Esophagus squamous epithelium (tissue), 4 donors: Measurements from ENCODE around the gene CCDC82.

- PRO-cap = no peak
- RAMPAGE, long total RNA, 4 experiments = no peak in any of the 4 experiments
Observed at GRCh38 chr11:96016306-96016700, 92.4 kb upstream of the MTMR2 start.

GRCh38 chr11:96062914-96063564 lies 139.1 kb upstream of the MTMR2 start:
- PRO-cap = no peak
- RAMPAGE, long total RNA, 4 experiments = no peak in any of the 4 experiments

GRCh38 chr11:96165416-96166058 lies 177.5 kb downstream of the MAML2 start:
- PRO-cap = no peak
- RAMPAGE, long total RNA, 4 experiments = no peak in any of the 4 experiments

DNA sequence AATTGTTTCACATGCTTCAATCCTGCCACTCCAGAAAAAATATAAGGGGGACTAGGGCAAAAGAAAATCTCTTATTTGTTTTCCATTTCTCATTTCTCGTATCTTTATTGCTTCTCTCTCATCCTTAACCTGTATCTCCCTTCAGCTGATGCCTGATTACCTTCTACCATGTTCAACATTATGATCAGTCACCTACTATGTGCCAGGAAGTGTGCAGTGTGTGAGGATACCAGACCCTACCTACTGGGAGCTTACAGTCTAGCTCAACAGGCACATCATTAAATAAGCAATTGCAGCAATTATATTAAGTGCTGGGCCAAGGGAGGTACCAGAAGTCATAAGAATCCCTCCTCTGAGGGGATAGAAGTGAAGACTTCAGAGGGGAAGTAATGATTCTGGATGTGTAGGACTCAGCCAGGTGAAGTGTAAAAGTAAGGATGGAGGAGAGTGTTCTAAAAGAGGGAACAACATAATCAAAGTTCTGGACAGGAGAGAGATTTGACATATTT lies 145.5 kb downstream of the MAML2 start:
- PRO-cap = no peak
- RAMPAGE, long total RNA, 4 experiments = no peak in any of the 4 experiments

- PRO-cap = no peak
- RAMPAGE, long total RNA, 4 experiments = no peak in any of the 4 experiments
Observed at GRCh38 chr11:96241527-96241976, 101.4 kb downstream of the MAML2 start.

GRCh38 chr11:96248276-96249166 lies 94.5 kb downstream of the MAML2 start:
- PRO-cap = no peak
- RAMPAGE, long total RNA, 4 experiments = no peak in any of the 4 experiments

- PRO-cap = no peak
- RAMPAGE, long total RNA, 4 experiments = no peak in any of the 4 experiments
Observed at GRCh38 chr11:96257086-96257590, 85.9 kb downstream of the MAML2 start.

DNA sequence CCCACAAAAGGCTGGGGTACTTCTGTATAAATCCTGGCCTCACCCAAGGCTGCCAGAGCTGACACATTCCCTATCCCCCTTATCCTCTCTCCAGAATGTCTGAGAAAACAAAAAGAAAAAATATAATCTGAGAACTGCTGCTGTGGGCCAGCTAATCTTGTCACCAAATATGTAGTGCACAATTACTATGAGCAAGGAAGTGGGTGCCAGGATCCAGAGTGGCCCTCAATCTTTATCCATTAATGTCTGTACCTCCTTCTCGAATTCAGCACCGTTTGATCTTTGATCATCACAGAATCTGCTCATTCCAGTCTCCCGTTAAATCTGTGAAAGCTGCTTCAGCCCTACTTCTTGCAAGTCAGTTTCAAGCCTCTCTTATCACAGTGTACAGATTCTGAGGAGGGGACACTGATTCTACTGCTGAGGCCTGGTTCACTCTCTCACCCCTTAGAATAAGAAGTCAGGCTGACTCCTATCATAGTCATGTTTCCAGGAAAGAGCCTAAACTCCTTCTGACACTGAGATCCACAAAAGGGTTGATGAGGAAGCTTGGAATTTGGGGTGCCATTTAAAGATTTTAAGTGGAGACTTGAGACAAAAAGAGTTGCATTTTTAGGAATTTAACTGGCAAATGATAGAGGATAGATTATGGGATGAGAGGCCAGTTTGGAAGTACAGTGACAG lies 39.1 kb downstream of the MAML2 start:
- PRO-cap = no peak
- RAMPAGE, long total RNA, 4 experiments = no peak in any of the 4 experiments

GRCh38 chr11:96342085-96342445 lies 930 bp downstream of the MAML2 start:
- PRO-cap = no peak
- RAMPAGE, long total RNA, 4 experiments = no peak in any of the 4 experiments

- PRO-cap = unidirectional peak, plus-strand start at chr11:96389361; bidirectional peak, plus-strand start at chr11:96390013, minus-strand start at chr11:96389865
- RAMPAGE, long total RNA, 4 experiments = start-site peak on the plus strand in 3 of 4 experiments, at chr11:96389994-96390024 at its widest, 62 to 138 reads per replicate; start-site peak on the minus strand in 4 of 4 experiments, at chr11:96389864-96389925 at its widest, 45 to 213 reads per replicate
Observed at GRCh38 chr11:96389028-96390136, at the start of gene CCDC82. Gene CCDC82 (minus strand): TSS chr11:96389912.

DNA sequence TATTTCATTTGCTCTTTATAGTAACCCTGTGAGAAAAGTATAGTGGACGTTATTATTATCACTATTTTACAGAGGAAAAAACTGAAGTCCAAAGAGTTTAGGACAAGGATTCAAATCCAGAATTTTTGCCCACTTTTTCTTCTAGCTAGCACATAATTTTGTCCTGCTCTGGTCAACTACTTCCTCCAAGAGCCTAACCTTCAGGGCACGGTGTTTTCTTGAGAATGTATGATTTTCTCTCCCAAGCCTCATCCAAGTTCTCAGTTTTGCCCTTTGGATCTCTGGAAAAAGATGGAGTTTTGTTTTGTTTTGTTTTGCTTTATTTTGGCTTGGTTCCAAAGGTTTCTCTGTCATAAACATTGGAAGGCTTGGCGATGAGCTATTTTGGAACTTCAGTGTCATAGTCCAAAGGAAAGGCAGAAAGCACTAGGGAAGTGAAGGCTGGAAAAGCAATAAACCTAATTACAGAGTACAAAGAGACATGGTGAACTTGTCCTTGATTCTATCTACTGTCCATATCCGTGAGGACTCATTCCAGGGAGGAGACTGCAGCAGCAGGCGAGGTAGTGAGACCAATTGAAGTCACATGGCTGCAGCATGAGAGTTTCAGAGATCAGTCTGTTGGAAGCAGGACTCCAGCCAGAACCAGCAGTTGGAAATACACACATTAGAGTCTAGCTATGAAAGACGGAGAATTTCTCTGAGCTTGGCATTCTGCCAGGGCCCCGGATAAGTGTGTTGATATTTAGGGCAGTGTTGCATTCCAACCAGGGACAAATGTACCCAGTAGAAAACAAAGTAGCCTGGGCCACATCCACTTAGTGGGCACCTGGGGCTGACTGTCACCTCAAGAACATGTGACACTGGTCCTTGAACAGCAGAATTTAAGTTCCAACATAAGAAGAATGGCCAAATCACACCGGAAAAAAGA lies 54.2 kb upstream of the ARHGAP42 start:
- PRO-cap = unidirectional peak, plus-strand start at position 500 of the sequence
- RAMPAGE, long total RNA, 4 experiments = no peak in any of the 4 experiments

- PRO-cap = bidirectional peak, plus-strand start at chr11:100688019, minus-strand start at chr11:100687932
- RAMPAGE, long total RNA, 4 experiments = no peak in any of the 4 experiments
Observed at GRCh38 chr11:100687779-100688187, 695 bp downstream of the ARHGAP42 start.

GRCh38 chr11:100715747-100716045 lies 28.6 kb downstream of the ARHGAP42 start:
- PRO-cap = unidirectional peak, plus-strand start at chr11:100715985
- RAMPAGE, long total RNA, 4 experiments = no peak in any of the 4 experiments

DNA sequence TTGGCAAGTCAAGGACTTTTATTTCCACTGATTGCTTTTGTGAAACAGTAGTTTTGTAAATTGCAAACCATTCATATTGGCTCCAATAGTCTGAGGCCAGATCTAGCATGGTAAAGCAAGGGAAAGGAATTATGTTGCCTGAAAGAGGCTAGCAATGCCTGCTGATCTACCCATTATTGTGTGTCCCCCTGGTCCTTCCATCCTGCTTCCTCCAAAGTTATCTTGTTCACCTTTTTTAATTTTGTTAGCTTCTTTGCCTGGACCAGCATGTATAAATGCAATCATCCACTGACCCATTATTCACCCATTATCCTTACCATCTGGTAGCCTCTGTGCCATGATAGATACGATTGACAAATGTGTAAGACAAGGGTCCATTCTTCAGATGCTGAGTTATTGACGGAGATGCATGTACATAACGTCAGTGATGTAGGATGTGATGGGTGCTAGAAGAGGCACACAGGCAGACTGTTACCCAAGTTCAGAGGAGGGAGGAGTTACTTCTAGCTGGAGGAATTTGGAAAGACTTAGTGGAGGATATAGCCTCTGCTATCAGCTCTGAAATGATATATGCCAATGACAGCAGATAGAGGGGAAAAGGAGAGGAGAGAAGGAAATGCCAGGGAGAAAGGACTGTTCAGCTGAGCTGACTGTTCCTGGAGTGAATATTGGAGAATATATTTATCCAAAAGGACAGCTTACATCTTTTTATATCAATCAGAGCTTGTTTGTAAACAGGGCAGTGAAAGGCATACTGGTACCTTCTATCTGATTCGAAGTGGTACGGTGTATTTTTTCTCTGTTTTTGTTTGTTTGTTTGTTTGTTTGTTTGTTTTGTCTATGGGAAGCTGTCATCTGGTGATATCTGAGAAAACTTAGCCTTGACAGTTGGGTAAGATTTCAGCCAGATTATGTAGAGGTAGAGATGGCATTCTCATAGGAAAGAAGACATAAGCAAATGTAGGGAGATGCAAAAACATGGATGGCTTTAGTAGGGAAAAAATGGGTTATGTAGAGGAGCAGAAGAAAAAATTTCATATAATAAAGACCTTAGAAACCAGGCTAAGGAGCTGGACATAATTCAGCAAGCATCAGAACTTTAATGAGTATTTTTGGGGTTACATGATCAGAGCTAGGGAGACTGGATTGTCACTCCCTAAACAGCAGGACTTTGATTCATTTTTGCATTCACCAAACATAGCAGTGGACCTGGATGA lies 131.3 kb downstream of the ARHGAP42 start:
- PRO-cap = no peak
- RAMPAGE, long total RNA, 4 experiments = no peak in any of the 4 experiments

- PRO-cap = no peak
- RAMPAGE, long total RNA, 4 experiments = no peak in any of the 4 experiments
Observed at GRCh38 chr11:100861240-100862041, 174.4 kb downstream of the ARHGAP42 start.

DNA sequence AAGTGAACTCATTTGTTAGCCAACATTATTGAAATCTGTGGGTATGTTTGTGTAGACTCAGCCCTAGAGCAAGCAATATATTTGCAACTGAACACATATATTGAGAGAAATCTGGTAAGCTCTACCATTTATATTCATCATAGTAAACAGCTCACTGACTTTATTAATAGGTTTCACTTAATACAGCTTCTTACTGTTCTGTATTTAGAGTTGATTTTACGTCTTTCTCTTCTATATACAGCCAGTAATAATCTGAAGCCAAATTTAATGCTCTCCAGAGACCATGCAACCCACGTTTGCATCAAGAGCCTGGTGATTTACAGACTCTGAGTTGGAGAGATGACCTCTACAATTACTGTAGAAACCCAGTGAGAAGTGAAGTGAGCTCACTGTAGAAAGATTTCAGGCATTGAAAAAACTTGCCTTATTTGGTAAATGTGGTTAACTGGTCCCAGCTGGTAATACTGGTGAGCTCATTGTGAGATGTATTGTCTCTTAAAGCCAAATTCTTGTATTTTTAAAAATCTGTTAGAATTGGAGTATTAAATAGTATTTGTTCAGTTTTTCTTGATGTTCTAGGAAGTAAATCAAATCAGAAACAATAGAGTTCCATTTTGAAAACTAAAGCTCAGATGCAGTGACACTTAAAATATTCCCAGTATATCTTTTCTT lies 189.7 kb downstream of the ARHGAP42 start:
- PRO-cap = no peak
- RAMPAGE, long total RNA, 4 experiments = no peak in any of the 4 experiments

DNA sequence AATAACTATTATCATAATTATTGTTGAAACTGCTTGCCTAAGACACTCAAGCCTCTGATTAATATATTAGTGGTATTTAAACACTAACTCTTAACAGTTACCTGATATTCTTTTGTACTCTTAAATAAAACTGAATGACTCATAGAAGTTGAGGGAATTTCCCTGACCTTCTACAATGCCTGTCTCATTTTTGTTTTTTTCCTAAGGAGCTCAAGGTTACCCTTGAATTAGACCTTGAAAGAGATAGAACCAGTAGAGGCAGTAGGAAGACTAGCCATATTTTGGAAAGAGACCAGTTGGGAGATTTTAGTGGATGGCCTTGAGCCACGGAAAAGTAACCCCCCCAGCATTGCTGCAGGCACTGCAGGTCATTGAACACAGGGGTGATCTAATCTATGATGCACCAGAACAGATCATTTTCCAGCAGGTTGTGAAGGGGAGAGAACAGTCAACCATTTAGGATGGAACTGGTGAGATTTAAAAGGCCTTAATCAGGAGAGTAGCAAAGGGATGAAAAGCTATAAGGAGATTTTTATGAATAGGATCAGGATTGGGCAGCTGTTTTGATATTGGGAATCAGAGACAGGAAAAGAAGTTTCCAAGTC lies 148.3 kb downstream of the PGR start:
- PRO-cap = no peak
- RAMPAGE, long total RNA, 4 experiments = no peak in any of the 4 experiments

DNA sequence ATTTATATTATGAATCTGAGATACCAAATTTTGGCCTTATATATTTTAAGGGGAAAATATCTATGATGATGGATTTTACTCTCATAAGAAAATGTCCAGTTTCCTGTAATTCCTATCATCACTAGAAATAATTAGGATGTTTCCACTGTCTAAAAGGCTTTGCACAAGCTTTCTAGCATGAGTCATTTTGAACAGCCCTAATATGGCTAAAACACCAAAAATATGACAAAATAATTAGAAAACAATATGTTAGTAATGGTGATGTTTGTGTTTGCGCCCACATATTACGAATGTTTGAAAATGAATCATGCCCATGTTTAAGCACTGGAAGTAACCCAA lies 96.1 kb downstream of the TRPC6 start:
- PRO-cap = unidirectional peak, minus-strand start at position 123 of the sequence
- RAMPAGE, long total RNA, 4 experiments = no peak in any of the 4 experiments

DNA sequence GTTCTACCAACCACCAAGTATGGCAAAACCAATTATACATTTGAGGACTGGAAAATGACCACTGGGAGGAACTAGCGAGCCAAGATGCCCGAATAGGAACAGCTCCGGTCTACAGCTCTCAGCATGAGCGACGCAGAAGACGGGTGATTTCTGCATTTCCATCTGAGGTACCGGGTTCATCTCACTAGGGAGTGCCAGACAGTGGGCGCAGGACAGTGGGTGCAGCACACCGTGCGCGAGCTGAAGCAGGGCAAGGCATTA lies 62.5 kb upstream of the CEP126 start:
- PRO-cap = no peak
- RAMPAGE, long total RNA, 4 experiments = no peak in any of the 4 experiments

GRCh38 chr11:101914396-101914777 lies 423 bp upstream of the CEP126 start:
- PRO-cap = no peak
- RAMPAGE, long total RNA, 4 experiments = no peak in any of the 4 experiments